ENCODE results near the gene IL6ST.

- PRO-cap: no peak
Measured at GRCh38 chr5:55308209-55308965, 598 bp downstream of the MTREX start.

GRCh38 chr5:55429076-55429754, 105.5 kb downstream of the PLPP1 start:
- PRO-cap: no peak

DNA sequence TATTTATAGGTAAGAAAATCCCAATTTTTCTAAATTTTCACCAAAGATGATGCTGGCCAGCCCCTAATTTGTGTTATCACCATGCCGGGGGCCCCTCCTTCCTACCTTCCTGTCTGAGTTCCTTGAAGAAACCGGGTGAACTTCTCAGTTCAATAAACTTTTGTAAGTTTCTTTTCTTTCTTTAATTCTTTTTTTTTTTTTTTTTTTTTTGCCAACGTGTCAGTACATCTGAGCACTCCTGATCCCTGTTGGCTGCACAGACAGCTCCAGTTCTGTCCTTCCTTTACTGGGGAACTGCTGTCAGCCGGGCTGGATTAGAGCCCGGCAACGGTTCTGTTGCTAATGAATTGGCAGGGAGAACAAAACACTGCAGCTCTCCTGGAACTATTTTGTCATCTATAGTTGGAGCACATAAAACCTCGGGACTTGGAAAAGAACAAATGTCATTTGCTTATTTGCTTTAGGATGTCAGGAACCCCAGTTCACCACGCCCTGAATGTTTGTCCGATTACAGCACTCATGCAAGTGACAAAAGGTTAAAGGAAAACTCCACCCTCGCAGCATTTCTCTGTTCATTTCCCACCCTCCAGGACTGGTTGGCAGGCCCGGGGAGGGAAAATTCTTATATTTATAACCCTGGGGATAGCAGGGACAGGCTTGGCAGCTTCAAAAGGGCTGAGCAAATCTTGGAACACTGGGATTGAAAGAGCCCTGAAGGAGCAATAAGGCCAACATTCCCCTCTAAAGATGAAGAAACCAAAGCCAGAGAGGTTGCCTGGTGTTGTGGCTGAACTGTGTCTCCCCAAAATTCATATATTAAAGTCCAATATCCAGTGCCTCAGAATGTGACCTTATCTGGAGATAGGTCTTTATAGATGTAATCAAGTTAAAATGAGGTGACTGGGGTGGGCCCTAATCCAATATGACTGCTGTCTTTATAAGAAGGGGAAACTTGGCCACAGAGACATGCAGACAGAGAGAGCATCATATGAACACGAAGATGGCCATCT, 66.5 kb upstream of the PLPP1 start:
- PRO-cap: bidirectional peak, plus-strand start at position 669 of the sequence, minus-strand start at position 274 of the sequence

GRCh38 chr5:55903002-55903928, 52.1 kb downstream of the IL31RA start:
- PRO-cap: no peak

DNA sequence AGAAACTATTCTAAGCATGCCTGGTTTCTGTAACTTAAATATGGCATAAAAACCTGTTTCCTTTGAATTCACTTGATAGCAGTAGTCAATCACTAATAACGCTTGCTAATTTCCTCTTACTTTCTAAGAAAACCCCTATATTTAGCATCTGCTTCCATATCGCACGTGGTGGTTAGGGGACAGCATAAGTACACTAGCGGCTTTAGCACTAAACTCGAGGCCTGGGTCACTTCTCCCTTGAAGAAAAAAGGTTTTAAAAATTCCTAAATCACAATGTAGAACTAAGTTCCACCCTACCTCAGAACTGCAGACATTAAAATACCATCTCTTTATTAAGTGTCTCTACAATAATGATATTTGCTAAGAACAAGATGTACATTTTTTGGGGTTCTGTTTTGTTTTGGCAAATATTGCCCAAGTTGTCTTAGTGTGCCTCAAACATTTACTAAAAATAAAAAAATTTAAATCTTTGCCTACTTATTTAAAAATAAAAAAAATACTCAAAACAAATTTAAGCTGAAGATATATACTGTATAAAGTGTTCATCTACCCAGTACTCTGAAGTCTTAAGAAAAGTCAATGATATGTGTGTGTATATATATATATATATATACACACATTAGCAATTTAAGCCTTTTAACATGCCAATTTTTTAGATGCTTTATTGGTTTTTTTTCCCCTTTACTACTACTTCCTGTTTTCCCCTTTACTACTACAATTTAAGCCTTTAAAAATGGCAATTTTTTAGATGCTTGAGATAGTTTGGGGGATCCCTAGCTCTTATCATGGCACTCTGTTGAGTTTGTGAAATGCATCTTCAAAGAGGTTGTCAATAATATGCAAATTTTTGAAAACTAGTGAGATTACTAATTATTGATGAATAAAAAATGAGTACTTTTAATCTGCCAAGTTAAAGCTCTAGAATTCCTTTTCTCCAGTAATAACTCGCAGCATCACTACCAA, 54.9 kb downstream of the IL6ST start:
- PRO-cap: no peak

GRCh38 chr5:55959109-55959483, 35.7 kb downstream of the IL6ST start:
- PRO-cap: no peak

DNA sequence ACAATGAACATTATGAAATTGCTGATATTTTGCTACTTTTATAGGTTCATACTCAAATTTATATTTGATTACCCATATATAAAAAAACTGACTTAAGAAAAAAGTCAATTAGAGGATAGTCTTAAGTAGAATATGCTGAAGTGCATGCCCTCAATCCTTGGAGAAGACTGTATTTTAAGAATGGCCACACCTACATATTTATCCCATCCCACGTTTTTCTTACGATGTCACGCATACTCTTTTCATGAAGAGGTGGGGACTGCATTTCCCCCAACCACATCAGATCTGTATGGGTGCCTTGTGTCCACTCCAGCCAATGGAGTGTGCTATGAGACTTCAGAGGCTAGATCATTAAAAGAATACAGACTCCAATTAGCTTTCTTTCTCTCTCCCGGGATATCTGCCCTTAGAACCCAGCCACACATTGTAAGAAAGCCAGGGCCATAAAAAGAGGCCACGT, 21.7 kb downstream of the IL6ST start:
- PRO-cap: no peak

DNA sequence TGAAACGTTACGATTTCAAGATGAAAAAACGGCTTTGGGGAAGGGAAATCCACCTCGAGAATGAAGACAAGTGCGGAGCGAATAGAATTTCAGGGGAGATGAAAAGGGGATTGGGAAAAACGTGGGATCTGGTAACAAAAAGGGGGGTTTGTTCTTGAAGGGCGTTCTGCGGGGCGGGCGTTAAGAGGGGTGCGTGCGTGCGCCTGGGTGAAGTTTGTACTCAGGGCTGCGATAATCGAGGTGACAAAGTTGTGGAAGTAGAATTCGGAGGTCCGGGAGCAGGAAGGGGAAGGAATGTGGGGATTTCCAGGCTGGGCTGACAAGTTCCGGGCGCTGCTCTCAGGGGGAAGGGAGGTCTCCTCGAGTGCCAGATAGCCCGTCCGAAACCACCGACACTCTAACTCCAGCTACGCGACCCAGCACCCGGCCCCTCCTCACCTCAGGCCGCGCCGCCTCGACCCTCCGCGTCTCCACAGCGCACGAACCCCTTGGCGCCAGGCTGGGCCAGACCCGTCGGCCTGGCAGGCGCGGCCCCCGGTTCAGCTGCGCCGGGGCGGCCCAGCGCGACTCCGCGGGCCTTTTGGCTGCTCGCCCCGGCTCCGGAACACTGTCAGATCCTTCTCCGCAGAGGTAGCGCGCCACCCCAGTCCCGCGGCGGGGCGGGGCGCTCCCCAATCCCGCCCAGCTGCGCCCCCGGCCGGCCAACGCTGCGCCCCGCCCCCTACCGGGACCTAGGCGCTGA, at the start of gene IL6ST:
IL6ST (minus strand) TSS at position 618 of the 742 bp plus-strand sequence.
- PRO-cap: bidirectional peak, plus-strand start outside the sequence, minus-strand start at position 609 of the sequence

DNA sequence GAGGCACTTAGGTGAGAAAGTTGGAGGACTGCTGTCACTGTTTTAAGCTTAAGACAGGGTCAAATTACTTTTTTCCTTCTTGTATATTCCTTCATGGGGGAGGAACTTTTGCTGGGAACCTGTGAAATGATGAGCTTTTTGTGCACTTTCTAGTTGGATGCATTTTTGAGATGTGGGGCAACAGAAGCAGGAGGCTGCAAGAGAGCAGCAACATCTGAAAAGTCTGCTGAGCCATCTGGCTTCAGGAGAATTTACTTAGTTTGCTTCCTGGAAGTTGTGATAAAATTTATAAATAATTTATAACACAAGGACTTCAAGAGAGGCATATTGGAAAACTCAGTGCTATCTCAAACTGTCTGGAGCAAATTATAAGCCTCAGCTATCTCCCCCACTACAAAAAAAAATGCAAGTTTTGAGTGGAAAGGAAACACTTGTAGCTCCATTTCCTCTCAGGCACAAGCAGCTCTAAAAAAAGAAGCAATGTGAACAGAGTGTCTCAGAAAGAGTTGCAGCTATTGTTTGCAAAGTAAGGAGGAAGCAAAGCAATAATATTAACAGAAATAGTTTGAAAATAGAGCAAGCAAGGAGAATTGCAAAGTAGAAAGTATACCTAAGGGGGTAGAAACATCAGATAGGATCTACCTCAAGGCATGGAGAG, 55.7 kb upstream of the IL6ST start:
- PRO-cap: no peak

DNA sequence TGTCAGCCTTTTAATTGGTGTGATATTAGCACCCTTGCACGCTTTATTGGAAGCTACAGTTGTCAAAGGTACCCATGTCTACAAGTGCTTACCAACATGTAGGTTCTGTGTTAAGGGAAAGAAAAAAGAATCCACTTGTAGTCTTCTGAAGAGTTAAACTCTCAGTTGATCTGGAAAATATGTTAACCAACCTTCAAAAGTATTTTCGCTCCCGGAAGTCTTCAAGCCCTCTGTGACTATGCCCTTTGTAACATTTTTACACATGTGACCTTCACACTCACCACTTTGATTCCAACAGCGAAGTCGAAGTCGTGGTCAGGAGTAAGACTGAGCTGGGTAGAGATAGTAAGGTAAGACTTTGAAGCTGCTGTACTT, 64.0 kb upstream of the IL6ST start:
- PRO-cap: no peak

DNA sequence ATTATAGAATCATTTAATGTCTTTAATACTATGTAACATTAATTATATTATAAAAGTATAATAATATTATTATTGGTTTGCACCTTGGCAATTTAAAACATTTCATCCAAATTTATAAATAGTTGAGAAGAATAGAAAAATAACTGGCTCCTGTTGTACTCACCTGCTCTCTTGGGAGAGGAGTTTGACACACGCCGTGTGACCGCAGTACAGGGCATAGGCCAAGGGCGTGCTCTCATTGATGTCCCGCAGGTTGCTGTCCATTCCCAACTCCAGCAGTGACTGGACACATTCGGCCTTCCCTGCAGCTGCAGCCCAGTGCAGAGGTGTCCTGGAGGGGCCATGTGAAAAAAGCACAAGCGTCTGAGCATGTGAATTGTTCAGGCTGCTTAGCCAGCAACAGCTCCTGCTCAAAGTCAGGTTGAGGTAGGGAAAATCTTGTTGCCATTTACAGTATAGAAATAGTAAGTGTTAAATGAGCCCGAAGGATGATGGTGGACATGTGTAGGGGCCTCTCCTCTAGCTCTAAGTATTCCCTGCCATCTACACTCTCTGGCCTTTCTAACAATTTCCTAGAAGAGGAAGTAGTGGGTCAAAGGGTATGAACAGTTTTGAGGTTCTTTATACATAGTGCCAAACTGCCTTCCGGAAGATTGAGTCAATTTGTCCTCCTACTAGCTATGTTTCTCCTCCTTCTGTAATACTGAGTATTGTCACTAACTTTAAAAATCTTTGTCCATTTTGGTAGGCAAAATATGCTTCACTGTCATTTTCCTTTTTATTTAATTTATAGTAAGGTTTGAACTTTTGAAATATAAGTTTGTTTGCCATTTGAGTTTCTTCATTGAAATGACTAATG, 116.4 kb downstream of the ANKRD55 start:
- PRO-cap: no peak

- PRO-cap: no peak
Measured at GRCh38 chr5:56272171-56272664, 39.1 kb upstream of the ANKRD55 start.

DNA sequence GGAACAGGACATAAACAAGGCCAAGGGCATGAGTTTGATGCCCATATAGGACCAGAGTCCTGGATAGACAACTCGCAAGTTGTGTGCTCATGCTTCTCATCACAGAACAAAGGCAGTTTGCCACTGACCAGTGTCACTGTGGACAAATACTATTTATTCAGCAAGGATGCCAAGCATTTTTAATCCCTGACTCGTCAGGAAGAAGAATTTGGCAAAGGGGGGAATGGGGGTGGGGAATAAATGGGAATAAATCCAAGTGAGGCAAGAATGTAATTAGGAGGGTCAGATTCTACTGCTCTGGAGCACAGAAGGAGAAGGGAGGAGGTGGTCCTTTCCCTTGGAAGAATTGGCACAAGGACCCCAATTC, 46.8 kb upstream of the ANKRD55 start:
- PRO-cap: no peak

DNA sequence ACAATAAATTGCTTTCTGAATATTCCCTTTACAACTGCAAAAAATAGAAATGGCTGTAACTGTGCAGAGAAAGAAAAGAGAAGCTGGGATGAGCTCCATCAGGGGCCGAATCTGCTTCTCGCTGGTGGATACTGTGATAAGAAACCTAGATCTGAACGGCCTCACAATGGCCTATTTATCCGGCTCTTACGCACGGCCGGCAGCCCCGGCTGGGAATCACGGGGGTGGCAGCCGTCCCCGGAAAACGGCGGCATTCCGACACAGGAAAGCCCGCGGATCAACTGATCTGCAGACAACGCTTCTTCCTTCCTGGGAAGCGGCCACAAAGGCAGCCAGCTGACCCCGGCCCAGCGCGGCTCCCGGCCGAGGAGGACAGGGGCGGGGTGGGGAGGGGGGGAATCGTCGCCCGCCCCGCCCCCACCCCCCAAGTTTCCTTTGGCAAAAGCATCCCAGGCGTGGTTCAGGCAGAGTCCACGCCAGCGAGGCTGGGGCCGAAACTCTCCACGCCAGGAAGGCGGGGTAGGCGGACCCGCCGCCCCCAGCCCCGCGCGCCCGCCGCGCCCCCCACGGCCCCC, 247.6 kb upstream of the ANKRD55 start:
- PRO-cap: bidirectional peak, plus-strand start at position 253 of the sequence, minus-strand start at position 113 of the sequence; bidirectional peak, plus-strand start at position 467 of the sequence, minus-strand start at position 374 of the sequence

GRCh38 chr5:56588612-56589188, 226.6 kb upstream of the MAP3K1 start:
- PRO-cap: no peak

DNA sequence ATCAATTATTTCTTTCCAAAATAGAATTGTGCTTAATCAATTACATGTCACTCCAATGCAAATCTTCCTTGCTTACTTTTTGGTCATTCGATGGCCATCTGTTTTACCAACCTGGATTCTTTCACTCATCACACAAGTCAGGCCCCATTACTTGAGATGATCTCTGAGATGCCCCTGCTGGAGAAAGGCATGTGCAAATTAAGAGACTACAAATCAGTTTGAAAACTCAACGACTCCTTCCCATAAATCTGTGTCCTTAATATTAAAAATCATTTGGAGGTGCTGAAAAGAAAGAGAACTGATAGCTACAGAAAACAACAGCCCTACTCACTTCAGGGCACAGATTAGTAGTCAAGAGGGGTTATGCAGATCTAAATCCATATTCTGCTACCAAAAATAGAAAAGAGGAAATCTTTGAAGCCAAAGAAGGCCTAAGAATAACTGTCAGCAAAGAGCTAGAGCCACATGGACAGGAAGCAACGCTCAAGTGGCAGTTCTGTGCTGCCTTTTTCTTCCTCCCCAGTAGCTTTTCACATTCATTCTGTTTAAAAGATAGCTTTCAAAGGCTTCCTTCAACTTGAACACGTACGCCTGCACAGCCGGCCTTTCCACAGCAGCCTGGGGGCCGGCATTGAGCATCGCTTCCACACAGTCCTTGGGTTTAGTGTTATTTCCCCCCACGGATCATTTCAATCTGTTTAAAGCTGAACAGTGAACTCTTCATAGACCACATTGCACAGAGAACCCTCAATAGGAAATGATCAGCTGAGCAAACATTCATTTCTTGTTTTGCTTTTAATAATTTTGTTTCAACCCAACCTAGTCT, 79.3 kb upstream of the MAP3K1 start:
- PRO-cap: no peak

GRCh38 chr5:56896693-56897111, 12.7 kb upstream of the SETD9 start:
- PRO-cap: no peak

DNA sequence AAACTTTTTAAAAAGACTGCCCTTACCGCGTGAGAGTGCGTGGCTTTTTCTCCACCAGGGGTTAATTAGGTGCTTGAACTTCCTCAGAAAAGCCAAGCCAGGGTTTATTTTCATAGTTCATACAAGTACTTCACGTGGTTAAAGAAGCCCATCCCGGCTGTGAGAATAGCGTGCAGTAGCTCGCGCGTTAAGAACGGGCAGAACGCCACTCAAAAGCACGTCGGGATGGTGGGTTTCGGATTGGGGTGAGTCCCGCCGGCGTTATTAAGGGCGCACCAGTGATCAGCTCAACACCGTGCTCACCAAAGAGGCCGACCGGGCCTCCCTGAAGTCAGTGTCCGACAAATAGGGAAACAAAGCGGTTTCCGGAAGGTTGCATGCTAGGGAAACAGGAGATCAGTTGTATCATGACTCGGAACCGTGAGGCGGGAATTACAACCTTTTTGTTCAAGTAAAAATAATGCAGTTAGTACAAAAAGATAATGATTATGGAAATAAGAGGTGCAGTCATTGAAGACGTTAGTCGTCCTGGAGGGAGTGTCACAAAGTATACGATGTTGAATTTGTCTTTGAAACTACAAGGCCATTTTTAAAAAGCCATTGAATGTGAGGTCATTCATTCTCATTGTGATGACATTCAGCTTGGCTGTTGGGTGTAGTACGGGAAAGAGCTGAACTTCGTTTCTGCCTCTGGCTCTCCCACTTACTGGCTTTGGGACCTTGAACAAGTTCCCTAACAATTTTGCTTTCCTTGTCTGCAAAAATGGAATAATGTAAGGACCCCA, 946 bp downstream of the SETD9 start:
- PRO-cap: bidirectional peak, plus-strand start at position 399 of the sequence, minus-strand start at position 327 of the sequence

DNA sequence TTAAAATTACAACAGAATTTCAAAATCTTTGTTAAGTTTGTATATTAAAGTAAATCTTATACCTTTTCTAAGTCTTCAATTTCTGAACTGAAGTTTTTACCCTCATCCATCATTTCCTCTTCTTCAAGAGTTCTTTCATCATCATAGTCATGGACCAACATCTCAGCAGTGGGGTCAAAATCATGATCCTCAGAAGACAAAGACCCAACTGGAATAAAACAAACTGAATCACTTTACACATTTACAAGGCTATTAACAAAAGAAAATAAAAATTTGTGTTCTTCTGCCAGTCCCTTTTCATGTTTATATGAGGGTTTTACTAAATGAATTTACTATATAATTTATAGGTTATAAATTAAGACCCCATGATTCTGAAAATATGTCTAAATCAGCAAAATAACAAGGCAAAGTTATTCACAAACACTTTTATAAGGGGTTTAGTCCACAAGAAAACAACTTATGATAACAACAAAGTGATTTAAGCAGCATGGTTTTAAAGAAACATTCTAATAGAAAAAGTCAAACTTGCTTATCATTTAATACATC, 5.0 kb downstream of the MIER3 start:
- PRO-cap: no peak

- PRO-cap: no peak
Measured at GRCh38 chr5:57095150-57095557, 78.7 kb upstream of the GPBP1 start.

Measured in sciatic nerve (tissue), 1 donor.